Fibroblast of the aortic adventitia (primary cell): ENCODE measurements around a stretch of chr22.

- CAGE, long polyA plus RNA: no peak
Observed at GRCh38 chr22:35846690-35847302, 129.1 kb downstream of the APOL5 start.

DNA sequence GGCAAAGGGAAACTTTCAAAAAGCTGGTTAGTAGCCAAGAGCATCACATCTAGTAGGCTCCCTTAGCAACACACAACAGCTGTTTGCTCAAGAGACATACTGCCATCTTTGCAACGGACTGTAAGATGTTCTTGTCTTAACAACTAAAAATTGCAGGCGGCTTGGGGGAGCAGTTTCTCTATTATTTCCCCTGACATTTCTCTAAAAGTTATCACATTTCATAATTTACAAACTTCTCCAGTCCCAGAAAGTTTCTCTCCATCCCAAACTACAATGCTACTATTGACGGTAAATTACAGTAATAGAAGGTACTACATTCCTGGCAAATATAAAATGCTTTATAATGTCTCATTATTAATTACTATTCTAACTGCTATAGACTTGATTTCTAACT, 134.8 kb downstream of the RBFOX2 start:
- CAGE, long polyA plus RNA: no peak

DNA sequence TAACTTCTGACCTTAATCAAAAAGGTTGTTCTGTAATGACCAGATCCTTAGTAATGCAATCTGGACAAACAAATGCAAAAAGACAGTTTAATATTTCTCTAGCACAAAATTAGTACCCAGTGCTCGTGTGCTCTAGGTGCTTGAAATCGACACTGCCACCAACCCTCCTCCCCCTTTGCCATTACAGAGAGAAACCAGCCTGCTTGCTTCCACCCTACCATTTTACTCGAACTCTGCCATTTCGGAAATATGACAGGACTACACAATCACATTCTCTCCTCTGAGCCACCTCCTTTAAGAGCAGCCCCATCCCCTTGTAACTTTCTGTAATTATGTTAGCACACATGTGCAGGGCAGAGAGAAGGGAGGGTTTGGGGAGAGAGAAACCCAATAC, 113.8 kb downstream of the RBFOX2 start:
- CAGE, long polyA plus RNA: no peak

GRCh38 chr22:35995244-35995762, 33.3 kb downstream of the RBFOX2 start:
- CAGE, long polyA plus RNA: no peak

DNA sequence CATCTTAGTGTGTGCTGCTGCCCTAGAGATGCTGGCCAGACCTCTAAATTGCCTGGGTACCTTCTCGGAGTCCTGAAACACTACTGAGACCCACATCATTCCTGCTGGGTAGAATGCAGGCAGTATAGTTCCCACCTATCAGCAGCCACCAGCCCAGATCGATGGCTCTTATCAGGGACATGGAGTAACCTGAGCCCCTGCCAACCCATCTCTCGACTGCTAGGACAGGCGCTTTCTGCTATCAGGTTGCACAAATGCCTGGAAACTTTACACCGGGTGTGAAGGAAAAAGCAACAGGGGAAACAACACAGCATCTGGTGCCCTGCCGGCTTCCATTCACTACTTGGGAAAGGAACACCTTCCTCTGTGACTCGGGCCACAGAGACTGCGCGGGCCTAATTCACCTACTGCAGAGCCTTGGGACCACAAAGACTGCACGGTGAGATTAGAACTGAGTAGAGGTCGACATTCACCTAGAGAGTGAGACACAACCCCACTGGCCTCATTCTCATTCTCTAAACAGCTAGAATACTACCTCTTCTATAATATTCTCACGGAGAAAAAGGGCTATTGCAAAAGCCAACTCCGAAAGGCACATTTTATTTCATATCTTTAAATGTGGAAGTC, 18.5 kb downstream of the RBFOX2 start:
- CAGE, long polyA plus RNA: no peak

DNA sequence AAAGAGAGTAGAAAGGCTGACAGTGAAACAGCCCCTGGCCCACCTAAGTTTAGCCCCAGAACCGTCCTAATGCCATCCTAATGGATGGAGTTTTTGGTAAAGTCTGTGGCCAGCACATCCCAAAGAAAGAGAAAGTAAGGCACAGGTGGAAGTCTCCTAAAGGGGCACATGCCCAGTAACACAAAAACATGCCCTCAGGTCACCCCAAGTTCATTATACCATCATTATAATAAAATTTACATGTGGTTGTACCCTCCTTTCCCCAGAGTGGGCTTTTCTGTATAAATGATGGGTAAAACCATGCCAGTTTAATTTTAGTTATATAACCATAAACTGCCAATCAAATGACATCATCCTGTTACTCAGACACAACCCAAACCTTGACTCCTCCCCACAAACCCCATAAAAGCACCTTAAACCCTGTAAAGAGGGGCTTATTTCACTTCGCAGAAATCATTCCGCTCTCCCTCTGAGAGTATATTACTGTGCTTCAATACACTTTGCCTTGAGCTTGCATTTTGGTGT, 5.4 kb upstream of the APOL3 start:
- CAGE, long polyA plus RNA: no peak

GRCh38 chr22:36166439-36167079, 6.0 kb upstream of the APOL3 start:
- CAGE, long polyA plus RNA: no peak

GRCh38 chr22:36239825-36240125, 448 bp upstream of the APOL2 start:
- CAGE, long polyA plus RNA: no peak

DNA sequence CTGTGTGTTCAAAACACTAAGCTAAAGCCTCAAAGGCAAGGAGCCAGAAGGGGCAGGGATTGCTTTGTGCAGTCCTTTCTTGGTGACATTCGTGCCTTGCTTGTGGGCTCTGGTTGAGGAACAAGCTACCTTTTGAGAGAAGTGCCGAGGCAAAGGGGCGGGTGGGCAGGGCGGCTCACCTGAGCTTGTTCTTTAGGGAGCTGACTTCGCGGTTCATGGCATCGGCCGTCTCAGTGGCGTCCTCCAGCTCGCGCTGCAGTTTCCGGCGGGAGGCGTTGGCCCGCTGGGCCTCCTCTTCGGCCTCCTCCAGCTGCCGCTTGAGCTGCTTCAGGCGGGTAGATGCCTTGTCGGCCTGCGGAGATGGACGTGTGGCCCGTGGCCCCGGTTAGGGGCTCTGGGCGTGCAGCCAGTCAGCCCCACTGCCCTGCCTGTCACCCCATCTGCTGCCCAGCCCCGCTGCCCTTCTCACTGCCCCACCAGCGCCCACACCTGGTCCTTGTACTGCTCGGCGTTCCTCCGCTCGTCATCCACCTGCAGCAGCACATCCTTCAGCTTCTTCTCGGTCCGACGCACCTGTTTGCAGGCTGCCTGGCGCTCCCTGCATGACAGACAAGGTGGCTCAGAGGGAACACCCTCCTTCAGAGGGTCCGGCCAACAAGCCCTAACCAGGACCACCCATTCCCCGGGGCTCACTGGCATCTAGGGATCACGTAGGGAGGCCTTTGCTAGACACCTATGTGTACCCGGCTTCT, 31.2 kb downstream of the APOL1 start:
- CAGE, long polyA plus RNA: no peak

DNA sequence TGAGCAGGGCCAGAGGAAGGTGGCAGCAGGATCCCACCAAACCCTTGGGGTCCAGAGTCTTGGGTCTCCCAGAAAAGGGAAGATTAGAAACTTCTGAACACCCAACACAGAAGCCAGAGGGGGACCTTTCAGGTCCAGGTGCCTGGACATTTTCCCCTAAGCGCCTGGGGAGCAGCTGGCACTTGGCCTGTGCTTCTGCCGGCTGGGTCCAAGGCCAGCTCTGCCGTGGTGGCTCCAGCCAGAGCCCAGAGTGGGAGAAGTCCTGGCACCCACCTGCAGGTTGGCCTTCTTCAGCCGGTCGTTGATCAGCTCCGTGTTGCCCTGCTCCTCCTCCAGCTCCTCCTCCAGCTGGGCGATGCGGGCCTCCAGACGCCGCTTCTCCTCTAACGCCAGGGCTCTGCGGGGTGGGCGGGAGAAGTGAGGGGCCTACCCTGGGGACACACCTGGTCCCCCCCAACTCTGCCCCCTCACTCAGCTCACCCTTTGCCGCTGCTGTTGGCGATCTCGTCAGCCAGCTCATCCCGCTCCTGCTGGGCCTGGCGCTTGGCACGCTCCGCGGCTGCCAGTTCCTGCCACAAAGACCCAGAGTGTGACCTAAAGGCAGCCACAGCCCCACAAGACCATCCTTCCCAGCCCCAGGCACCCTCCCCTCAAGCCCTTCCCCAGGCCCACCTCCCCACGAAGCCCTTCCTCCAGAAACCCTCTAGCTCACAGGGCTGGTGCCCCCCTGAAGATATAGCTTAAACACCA, 32.6 kb downstream of the APOL1 start:
- CAGE, long polyA plus RNA: no peak

- CAGE, long polyA plus RNA: no peak
Observed at GRCh38 chr22:36294748-36295202, 41.8 kb downstream of the APOL1 start.

- CAGE, long polyA plus RNA: no peak
Observed at GRCh38 chr22:36322745-36323207, 65.0 kb downstream of the MYH9 start.

GRCh38 chr22:36330324-36331418, 57.1 kb downstream of the MYH9 start:
- CAGE, long polyA plus RNA: no peak

GRCh38 chr22:36332011-36332639, 55.6 kb downstream of the MYH9 start:
- CAGE, long polyA plus RNA: no peak

- CAGE, long polyA plus RNA: no peak
Observed at GRCh38 chr22:36340449-36341578, 47.0 kb downstream of the MYH9 start.

GRCh38 chr22:36342812-36343969, 44.6 kb downstream of the MYH9 start:
- CAGE, long polyA plus RNA: no peak

DNA sequence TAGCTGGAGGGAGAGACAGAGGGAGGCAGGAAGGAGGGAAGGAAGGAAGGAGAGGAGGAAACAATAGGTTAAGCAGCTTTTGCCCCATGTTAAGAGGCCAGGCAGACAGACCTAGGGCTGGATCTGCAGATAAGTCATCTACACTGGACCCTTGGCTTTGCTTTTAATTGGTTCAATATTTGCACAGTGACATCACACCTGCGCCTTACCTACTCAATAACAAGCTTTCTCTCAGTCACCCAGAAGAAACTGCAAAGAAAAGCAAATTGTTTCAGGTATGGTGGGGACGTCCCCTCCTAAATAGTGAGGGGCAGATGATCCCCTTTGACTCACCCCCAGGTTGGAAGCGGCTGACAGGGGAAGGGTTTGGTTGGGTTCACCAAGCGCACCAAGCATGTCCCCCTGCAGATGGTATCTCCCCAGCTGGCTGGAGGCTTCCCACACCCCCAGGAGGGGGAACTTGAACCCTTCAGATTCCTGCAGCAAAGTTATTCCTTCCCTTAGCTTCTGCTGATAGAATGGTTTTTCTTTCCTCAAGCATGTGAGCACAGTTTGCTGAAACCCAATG, 24.2 kb downstream of the MYH9 start:
- CAGE, long polyA plus RNA: no peak

GRCh38 chr22:36382605-36382874, 5.2 kb downstream of the MYH9 start:
- CAGE, long polyA plus RNA: no peak

GRCh38 chr22:36388052-36388134, 126 bp upstream of the MYH9 start:
- CAGE, long polyA plus RNA: no peak

DNA sequence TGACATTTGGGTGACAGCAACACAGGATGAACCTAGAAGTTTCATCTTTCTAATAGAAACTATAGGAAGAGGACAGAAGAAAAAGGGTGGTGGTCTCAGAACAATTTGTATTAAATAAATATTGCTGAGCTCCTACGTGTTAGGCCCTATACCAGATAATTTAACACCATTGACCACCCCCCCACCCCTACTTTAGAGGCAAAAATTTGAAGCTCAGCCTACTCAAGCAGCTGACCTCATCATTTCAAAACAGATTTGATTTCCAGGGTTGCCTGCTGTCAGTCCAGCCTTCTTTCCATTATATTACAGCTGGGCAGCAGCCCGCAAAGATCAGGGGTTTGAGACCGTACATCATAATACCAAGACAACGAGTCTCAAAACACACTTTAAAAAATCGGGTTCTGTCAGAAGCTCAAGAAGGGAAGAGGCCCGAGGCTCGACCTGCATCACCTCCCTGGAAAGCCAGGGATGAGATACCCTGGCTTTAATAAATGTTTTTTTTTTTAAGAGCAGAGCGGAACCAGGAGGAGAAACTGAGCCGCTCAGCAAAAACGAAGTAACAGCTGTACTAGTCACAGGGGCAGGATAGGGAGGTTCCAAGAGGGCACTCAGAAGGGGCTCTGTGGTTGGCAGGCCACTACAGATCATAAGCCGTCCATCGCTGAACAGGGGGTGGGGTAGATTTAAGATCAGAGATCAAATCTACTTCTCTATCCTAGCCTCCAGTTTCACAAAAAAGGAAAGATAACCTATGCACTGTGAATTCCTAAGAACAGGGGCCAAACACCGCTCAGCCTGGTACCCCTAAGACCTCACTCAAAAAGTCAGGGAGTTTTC, 821 bp downstream of the EIF3D start:
- CAGE, long polyA plus RNA: no peak